Colon Carcinoma Metastatic in the Lung (tissue), 2 donors: ENCODE results near the genes OR11H1 and IL17RA.

GRCh38 chr22:11973827-11974407 is 3554.1 kb upstream of the OR11H1 start:
- PRO-cap, 2 experiments: peak in 1 of 2 experiments; most common minus-strand start chr22:11974205 (in 1)

- PRO-cap, 2 experiments: no peak in any of the 2 experiments
Measured at GRCh38 chr22:15527962-15528322, at the start of gene OR11H1. Gene OR11H1 (plus strand): TSS chr22:15528192.

DNA sequence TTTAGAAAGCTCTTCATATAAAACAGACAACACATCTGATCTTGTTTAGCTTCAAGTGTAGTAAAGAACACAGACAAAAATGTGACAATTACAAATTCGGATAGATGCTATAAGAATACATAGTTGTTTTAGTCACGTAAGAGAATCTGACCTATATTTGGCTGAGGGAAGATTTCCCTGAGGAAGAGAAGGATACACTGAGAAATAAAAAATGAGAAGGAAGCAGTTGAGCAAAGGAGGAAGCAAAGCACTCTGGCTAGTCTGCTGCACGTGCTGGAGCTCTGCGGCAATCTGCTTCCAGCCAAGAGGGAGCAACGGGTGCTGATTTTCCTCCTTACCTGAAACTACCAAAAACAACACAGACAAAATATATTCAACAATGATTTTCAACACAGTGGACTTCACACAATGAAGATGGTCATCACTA is 87.0 kb upstream of the CCT8L2 start:
- PRO-cap, 2 experiments: no peak in any of the 2 experiments

GRCh38 chr22:17035854-17036698 is 28.1 kb upstream of the GAB4 start:
- PRO-cap, 2 experiments: no peak in any of the 2 experiments

- PRO-cap, 2 experiments: peak in 2 of 2 experiments; most common plus-strand start chr22:17084961 (in 1); most common minus-strand start chr22:17084826 (in 2)
Measured at GRCh38 chr22:17084247-17085385, at the start of gene IL17RA. Gene IL17RA (plus strand): TSS chr22:17085000.

DNA sequence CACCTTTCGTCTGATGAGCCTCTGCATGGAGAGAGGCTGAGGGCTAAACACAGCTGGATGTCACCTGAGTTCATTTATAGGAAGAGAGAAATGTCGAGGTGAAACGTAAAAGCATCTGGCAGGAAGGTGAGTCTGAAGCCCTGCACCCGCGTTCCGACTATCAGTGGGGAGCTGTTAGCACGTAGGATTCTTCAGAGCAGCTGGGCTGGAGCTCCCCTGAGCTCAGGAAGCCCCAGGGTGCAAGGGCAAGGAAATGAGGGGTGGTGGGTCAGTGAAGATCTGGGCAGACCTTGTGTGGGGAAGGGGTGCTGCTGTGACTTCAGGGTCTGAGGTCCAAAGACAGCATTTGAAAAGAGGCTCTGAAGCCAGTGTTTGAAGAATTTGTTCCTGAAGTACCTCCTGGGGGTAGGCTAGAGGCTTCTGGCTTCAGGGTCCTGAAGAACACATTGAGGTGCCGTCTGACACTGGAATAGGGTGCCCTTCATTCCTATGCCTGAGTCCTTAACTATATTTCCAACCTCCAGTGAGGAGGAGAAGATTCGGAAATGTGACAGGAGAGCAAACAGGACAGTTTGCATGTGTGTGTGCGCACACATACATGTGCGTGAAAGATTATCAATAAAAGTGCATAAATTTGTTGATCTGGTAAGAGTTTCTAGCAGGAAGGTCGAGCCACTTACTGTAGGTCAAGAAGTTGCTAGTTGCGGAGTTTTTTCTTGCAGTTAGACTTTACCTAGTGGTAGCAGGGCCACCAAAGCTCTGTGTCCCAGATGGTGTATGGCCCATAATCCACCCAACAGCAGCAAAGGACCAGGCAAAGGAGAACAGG is 9.8 kb downstream of the TMEM121B start:
- PRO-cap, 2 experiments: no peak in any of the 2 experiments

DNA sequence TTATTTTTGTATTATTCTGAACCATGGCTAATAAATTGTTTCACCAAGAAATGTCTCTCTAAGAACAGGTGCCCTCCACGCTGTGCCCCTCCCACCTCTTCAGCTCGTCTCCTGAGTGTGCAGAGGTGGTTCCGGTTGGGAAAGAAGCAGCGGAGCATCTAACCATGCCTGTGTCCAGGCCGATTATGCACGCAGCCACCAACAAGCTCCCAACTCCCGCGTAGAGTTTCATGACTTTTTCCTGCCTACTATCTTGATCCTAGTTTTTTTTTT is 8.5 kb downstream of the TMEM121B start:
- PRO-cap, 2 experiments: no peak in any of the 2 experiments

- PRO-cap, 2 experiments: no peak in any of the 2 experiments
Measured at GRCh38 chr22:17116778-17117528, 4.2 kb downstream of the TMEM121B start.

GRCh38 chr22:17241916-17242630 is 22.8 kb upstream of the ADA2 start:
- PRO-cap, 2 experiments: no peak in any of the 2 experiments

GRCh38 chr22:17260943-17261444 is 41.8 kb upstream of the ADA2 start:
- PRO-cap, 2 experiments: no peak in any of the 2 experiments

DNA sequence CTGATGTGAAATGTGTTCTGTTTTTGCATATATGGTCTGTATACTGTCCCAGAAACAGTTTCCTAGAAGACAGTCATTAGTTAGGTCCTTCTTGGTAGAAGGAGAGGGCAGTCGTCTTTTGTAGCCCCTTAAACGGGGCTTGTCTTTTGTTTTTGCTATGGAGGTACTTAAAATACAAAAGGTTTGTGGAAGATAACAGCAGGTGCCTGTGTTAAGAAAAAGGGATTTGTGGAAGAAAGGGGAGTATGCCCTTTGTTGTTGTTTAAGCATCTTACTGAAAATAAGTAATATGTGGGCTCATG is 95.4 kb upstream of the SLC25A18 start:
- PRO-cap, 2 experiments: no peak in any of the 2 experiments

DNA sequence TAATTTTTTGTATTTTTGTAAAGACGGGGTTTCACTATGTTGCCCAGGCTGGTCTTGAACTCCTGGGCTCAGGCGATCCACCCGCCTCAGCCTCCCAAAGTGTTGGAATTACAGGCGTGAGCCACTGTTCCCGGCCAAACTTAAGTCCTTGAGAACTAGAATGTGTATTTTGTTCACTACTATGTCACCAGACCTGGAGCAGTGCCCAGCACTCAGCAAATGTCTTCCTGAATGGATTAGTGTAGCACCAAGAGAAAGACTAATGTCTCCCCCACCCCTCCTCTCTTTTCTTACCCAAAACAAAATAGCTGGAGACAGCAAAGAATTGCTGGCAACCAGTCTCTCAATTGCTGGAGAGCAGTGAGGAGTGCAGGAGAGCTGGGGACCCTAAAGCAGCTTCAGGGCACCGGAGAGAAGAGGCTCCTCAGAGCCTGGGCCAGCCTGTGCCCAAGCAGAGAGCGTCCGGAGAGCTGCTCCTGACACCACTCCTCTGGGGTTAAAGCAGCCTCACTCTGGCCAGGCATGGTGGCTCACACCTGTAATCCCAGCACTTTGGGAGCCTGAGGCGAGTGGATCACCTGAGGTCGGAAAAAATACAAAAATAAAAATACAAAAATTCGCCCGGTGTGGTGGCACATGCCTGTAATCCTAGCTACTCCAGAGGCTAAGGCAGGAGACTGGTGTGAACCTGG is 15.0 kb downstream of the SLC25A18 start:
- PRO-cap, 2 experiments: no peak in any of the 2 experiments

- PRO-cap, 2 experiments: no peak in any of the 2 experiments
Measured at GRCh38 chr22:17579475-17580029, 16.3 kb downstream of the SLC25A18 start.

- PRO-cap, 2 experiments: no peak in any of the 2 experiments
Measured at GRCh38 chr22:17724594-17725175, 49.6 kb downstream of the BID start.

DNA sequence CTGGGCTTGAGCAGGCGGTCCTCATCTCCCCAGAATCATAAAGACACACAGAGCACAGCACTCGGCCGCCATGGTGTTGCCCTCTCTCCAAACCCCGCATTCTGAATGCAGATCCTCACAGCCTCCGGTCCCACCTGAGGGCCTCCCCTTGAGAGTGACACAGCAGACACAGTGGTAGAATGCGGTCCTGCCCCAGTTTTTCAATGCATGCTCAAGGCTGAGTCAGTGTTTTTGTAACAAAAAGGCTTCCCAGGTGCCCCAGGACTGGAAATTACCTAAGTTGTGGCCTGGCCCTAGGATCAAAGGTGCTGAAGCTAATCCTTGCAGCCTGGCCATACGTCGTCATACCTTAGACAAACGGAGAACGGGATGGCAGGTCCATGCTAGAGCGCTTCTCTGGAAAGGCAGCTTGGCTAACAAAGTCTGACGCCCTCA is 30.4 kb upstream of the BID start:
- PRO-cap, 2 experiments: no peak in any of the 2 experiments

DNA sequence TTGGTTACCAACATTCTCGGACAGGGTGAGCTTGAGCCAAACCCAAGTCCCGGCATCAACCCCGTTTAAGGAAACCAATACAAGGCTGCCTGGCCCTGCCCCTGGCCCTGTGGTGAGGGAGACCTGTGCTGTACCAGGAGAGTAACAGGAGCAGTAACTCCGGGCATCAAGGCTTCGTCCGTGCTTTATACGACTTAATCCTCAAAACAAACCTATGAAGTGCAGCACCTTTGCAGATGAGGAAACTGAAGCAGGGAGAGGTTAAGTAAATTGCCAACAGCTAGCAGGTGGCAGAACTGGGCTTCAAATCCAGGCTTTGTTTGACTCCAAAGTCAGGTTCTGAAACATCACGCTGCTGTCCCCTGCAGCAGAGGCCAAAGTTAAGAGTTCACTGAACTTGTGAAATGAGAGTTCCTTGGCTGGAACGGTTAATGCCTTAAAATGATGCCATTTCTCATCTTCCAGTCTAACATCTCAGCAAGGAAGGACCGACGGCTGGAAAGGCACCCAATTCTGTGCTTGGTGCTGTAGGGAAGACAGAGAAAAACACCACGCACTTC is 64.1 kb upstream of the BID start:
- PRO-cap, 2 experiments: no peak in any of the 2 experiments

DNA sequence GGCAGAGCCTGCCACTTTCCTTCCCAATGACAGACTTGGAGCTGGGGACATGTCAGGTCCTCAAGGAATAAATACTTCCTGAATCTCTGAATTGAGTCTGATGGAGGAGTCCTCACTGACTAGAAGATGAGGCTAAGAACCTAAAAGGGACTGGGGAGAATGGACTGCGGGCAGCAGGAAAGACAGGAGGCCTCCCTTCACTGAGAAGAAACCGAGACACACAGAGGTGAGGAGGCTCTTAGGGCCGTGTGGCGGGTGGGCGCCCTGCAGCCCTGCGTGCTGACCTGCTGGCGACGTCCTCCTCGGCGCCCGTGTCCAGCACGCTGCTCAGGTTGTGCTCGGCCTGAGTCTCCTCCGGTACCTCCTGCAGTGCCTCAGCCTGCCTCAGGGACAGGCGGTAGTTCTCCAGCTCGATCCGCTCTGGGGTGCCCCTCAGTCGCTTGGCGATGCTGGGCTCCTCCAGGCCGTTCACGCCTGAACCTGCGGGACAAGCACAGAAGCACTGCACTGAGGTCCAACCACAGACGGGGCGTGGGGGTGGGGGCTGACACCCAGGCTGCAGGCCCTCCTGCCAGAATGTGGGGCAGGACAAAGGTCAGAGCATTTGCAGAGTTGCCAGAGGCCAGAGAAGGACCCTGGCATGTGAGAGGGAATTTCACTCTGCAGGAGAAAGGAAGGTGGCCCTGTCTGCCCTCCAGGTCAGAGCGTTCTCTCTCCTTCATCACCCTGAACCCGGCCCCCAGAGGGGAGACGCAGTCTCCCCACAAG is 67.5 kb upstream of the BID start:
- PRO-cap, 2 experiments: no peak in any of the 2 experiments

DNA sequence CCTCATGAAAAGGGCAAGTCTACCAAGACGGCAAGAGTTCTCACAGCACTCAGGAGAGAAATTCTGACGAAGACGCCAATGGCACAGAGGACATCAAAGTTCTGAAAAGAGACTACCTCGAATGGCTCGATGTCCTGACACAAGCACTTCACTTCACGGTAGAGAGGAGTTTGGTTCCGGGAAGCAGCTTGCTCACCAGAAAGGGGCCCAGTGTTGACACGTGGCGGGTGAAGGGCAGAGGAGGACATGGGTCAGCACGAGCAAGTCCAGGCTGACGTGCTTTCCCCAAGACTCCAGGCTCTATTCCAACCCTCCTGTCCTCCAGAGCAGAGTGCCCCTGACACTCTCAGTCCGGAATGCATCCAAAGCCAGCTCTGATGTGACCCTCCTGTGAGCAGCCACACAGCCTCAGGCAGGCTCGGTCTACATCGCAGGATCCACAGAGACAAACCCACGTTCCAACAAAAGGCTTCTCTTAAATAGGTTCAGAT is 77.5 kb upstream of the BID start:
- PRO-cap, 2 experiments: no peak in any of the 2 experiments

DNA sequence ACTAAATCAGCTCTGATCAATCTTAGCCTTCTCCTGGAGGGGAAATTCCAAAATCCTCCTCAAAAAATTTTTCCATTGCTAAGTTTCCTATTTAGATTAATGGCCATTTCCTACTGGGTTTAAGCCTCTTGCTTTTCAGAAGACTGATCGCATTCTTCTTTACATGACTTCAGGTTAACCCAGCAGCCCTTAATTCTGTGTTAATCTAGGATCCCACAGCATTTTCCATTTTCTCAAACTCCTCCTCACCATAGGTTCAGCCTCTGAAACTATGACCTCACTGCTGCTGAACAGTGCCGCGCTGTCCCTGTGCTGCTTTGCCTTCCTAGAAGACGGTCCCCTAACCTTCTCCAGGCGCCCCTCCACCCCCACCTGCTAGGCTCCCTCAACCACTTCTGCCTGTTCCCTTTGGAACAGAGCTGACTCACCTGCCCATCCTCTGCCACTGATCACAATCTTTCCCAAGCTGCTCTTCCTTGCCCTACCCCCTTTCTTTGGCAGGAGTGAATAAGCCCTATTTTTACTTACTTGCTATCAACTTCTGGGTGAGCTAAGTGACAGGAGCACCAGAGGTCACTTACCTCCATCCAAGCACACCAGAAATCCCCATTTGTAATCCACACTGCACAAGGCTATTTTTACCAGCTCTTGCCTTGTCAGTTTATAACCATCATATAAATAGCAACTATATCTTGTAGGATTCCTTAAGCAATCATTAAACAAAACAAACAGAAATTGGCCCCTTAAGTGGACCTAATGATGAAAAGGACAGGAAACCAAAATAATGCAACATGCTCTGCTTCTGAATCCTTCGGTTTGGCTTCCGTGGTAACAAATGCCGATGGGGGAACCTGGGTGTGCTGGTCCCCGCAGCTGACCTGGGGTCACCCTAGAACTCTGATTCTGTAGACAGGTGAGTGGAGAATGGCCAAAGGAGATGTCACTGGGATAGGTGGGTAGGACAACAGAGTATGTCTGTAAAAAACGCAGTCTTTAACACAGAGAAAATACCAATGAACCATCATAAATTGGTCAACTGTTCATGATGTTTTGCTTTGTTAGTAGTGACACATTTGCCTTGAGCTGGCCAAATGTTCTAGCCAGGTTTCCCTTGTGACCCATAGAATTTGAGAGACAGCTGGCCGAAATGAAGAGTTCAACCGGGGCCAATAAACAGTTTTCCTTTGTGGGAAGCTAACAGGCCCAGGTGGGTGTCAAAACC is 116.1 kb upstream of the BID start:
- PRO-cap, 2 experiments: no peak in any of the 2 experiments

DNA sequence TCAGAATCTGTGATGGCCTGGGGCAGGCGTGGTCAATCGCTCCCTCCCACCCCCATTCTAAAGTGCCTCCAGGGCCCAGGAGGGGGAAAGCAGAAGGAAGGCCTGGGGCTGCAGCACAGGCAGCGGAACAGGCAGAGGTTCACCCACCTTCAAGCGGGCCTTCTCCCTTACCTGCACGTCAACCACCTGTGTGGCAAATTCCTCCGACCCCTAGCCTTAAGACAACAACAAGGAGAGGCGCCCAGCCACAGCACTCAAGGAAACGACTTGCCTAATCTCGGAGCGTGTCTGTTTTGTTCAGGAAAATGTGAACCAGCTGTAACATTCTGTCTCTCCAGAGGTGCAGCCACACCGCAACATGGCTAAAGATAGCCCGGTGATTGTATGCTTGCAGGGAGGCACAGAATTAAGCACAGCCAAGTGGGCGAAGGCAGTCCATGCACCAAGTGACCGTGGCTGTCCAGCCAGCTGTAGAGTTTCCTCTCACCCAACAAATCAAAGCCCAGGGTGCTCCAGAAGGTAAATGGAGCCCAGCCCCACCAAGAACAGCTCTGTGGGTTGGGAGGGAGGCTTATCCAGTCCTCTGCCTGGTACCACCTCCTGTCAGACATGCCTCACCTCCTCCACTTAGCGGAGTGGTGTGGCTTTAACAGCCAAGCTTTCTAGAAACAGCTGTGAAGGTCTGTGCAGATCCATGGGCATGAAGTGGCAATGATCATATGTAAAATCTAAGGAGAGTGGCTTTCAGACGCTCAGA is 82.4 kb downstream of the MICAL3 start:
- PRO-cap, 2 experiments: no peak in any of the 2 experiments